ENCODE measurements around the genes ZBTB24 and DDO.

GRCh38 chr6:109483053-109483870, at the start of gene ZBTB24:
Gene ZBTB24, minus strand, starts transcription at chr6:109483219.
- PRO-cap, result bidirectional peak, plus-strand start at chr6:109483458, minus-strand start at chr6:109483162; unidirectional peak, plus-strand start at chr6:109483644

GRCh38 chr6:109771744-109772130, 80.6 kb downstream of the FIG4 start:
- PRO-cap, result no peak

DNA sequence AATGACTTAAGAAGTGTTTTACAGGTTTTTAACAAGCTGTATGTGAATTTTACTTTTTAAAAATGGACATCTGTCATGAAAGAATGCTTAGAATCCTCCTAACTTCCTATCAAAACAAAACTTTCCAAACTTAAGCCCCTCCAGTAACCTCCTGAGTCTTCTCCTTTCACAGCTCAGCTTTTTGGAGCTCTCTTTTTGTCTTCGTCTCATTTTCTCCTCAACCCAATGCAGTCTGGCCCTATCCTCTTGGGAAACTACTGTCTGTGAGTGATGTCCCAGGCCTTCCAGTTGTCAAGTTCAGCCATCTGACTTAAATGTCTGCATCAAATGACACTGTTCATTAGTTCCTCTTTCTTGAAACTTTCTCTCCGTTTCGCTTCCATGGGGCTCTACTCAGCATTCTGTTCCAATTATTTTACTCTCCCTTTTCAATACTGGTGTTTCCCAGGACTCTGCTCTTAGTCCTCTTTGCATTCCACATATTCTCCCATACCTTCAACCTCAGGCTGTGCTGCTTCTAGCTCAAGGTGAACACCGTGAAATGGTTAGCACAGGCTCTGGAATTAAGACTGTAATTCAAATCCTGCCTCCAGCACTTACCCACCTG, 1.4 kb downstream of the CDC40 start:
- PRO-cap, result no peak

- PRO-cap, result no peak
Observed at GRCh38 chr6:110285249-110285923, 72.8 kb downstream of the METTL24 start.

GRCh38 chr6:110414917-110416253, at the start of gene DDO:
Gene DDO, minus strand, starts transcription at chr6:110415575.
- PRO-cap, result no peak

DNA sequence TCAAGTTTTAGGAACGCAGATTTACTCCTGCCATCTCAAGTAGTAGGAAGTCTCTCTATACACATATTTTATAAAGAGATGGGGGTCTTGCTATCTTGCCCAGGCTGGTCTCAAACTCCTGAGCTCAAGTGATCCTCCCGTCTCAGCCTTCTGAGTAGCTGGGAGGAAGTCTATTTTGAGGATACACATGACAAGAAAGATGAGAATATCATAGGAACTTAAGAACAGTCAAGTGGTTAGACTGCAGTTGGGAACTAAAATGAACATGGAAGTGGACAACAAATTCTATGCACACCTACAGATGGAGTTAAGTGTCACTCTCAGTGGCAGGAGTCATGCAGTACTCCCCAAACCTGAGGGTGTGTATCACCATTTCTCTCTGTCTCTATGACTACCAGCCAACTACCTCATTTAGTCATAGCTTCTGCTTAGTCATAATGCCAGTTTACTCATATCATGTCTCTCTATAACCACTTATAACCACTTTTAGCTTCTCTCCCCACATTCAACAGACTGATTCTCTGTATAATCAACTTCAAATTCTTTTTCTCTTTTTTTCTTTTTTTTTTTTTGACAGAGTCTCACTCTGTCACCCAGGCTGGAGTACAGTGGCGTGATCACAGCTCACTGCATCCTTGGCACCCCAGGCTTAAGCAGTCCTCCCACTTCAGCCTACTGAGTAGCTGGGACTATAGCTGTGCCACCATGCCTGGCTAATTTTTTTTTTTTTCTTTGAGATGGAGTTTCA, 13.9 kb upstream of the GTF3C6 start:
- PRO-cap, result no peak

GRCh38 chr6:111499767-111500581, 17.0 kb upstream of the REV3L start:
- PRO-cap, result no peak

DNA sequence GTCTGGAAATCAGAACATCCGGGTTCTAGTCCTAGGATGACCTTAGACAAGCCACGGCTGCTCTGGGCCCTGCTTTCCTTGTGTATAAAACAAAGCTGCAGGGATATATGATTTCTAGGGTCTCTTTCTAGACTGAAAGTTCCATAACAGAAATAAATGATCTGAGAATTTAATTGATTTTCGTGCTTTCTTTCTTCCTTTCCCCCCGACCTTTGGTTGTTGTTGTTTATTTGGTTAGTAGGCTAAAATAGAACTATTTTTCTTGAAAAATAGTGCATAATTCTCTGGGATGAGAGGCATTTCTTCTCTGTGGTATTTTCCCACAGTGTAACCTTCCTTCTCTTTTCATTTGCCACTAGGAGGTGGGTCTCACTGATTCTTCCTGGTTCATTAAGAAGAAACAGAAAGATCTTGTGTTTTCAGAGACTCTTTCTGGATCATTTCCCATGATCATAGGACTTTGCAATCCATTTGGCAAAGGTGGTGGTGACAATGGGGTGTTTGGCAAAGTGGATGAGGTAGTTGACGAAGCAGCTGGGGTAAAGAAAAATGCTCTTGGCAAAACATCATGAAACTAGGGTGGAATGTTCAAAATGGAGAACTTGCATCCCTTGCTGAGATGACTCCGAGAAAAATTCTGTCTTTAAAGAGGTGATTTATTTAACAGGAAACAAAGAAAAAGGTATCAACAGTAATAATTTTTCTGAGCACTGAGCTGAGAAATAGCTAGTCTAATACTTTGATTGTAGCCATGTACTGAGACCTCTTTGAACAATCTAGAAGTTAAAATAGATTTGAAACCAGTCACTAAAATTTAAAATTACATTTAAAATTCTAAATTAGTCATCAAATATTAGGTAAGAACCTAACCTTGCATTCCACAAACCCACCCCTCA, 50.7 kb downstream of the TRAF3IP2 start:
- PRO-cap, result no peak

GRCh38 chr6:111620057-111620585, 14.4 kb upstream of the TRAF3IP2 start:
- PRO-cap, result no peak

- PRO-cap, result no peak
Observed at GRCh38 chr6:111631865-111632627, 26.4 kb upstream of the TRAF3IP2 start.

GRCh38 chr6:111674271-111674851, 68.7 kb upstream of the TRAF3IP2 start:
- PRO-cap, result no peak

- PRO-cap, result no peak
Observed at GRCh38 chr6:111678838-111679504, 73.3 kb upstream of the TRAF3IP2 start.

DNA sequence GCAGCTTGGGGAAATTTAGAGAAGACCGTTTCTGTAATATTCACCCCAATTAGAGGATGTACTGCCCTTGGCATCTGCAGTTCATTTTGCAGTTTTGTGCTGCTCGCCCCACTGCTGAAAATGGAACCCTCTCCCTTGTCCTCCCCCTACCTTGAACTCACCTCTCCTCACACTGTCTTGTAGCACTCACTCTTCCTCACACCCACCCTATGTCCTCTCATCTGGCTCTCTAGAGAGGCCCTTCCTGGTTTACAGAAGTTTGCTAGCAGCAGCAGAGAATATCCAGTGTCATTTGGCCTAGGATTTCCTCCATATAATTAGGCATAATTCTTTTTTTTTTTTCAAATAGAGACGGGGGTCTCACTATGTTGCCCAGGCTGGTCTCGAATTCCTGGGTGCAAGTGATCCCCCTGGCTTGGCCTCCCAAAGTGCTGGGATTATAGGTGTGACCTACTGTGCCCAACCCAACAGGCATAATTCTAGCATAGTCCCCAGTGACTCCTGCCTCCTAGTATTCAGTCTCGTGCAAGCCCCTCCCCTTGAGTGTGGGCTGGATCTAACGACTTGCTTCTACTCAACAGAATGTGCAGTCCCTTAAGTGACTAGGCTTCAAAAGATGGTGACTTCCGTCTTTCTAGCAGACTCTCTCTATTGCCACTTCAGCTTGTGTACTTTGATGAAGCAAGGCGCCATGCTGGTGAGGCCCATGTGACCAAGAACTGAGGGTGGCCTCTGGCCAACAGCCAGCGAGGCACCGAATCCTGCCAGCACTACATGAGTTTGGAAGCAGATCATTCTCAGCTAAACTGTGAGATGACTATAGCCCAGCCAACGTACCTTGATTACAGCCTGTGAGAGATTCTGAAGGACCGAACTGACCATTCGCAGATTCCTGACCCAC, 109.5 kb upstream of the TRAF3IP2 start:
- PRO-cap, result no peak

DNA sequence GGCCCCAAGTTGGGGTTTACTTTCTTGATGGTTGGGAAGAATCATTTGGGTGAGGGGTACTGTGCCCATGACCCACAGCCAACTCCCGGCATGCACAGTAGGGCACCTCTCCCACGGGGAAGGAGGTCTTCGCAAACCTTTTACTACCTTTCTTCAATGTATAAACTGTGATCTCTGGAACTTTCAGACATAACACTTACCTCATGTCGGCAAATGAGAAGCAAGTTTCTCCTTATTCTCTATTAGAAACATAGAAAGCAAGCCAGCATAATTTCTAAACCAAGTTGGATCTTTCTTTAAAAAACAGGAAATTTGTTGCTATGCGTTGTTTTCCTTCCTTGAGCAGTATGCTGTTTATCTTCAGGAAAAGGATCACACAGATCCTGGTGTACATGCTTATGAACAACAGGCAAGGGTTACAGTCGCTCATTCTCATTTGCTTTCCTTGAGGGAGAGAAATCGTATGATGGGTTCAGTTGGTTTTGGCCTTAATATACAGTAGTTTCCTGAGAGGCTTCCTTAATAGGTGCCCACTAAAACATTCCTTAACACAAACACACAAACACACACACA, 118.9 kb downstream of the FYN start:
- PRO-cap, result no peak

DNA sequence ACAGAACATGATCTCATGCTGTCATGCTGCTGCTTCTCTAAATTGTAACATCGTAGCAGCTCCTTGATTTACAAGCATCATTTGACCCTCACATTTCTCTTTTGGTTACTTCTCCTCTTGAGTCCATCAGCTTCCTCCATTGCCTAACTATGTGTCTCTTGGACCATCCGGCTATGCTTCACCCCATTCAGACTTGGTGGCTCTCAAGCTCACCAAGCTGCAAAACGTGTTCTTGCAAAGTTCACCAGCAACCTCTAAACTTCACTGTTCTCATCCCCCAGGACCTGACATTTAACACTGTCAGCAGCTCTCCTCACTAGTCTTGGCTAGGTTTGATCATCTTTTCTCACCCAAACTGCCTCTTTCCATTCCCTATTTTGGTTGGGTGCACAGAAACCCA, 54.5 kb downstream of the FYN start:
- PRO-cap, result no peak

- PRO-cap, result no peak
Observed at GRCh38 chr6:111850739-111850938, 22.6 kb downstream of the FYN start.

DNA sequence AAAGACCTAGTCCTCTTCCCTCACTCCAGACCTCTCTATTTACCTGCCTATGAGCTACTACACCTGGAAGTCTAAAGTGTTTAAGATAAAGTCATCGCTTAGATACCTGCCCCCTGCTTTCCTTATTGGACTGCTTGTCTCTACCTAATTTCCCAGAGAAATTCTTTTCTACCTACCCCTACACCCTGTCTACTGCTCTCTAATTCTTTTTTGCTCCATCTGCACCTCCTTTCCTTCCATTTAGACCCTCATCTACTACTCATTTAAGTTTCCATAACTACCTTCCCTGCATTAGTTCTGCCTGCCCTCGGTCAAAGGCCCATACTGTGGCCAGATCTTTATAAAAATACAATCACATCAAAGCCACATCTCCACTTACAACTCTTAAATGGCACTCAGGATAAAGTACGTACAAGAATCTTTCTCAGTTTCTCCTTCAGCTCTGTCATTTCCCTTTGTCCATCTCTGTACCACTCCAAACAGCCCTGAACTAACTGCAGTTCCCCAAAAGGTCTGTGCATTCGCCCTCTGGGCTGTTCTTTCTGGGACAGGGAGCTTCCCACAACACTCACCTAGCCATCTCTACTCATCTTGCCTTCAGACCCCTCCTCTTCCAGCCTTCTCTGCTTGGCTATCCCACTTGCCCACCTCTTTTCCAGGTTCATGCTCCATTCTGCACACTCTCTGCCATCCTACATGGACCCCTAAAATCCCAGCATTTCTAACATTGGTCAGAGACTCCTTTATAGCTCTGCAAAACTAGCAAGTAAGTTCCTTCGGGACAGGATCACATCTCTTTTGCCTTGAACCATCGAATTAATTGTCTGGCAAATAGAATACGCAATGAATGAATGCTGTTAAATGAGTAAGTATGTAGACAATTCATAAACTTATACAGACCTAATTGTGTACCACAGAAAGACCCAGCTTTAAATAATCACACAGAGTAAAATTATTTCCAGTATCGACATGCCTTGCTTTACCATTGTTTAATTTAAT, 5.5 kb downstream of the FYN start:
- PRO-cap, result no peak

- PRO-cap, result no peak
Observed at GRCh38 chr6:111989761-111990232, 64.1 kb upstream of the CCN6 start.

GRCh38 chr6:112053711-112054021, 238 bp upstream of the CCN6 start:
- PRO-cap, result no peak

DNA sequence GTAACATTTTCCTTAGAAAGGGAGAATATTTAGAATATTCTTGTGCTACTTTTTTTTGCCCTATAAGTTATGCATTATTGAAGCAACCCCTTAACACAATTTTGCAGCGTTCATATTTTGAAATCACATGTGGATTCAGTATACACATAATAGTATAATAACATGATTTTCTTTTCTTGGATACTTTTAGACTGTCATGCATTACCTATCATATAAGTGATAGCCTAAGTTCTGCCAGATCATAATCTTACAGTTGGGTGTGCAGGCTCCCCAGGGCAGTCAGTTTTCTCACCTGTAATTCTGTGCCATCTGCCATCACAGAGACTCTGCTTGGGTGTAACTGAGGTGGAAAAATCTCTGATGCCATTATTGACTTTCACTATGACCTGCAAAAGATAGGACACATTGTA, 27.0 kb downstream of the FAM229B start:
- PRO-cap, result no peak